Body of pancreas (tissue), 2 donors: ENCODE results near the genes KPNA7, BUD31, ZNF394, ZNF3 and COPS6.

- PRO-cap: no peak
- RAMPAGE, long total RNA, 2 experiments: no peak in any of the 2 experiments
Observed at GRCh38 chr7:99047316-99048183, 96.4 kb downstream of the SMURF1 start.

DNA sequence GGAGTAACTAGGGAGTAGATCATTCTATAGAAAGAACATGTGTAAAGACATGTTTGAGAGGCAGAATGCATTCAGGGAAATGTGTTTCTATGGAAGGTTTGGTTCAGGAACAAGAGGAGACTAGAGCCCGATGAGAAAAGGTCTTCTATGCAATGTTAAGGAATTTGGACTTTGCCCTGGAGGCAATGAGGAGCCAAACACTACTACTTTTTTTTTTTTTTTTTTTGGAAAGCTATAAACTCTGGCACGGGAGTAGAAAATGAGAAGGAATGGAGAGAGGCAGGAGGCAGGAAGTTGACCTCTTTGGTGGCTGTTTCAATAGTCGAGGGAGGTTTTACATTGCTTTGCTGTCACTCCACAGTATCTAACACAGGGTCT is 44.9 kb downstream of the SMURF1 start:
- PRO-cap: bidirectional peak, plus-strand start at position 262 of the sequence, minus-strand start at position 122 of the sequence
- RAMPAGE, long total RNA, 2 experiments: no peak in any of the 2 experiments

- PRO-cap: no peak
- RAMPAGE, long total RNA, 2 experiments: no peak in any of the 2 experiments
Observed at GRCh38 chr7:99109105-99110182, 34.5 kb downstream of the SMURF1 start.

DNA sequence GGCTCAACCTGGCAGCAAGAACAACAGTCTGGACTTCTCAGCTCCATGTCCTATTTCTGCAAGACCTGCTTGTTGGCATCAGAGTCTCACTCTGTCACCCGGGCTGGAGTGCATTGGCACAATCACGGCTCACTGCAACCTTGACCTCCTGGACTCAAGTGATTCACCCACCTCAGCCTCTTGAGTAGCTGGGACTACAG is at the start of gene KPNA7:
TSS of gene KPNA7 (minus strand) at position 96 of the 200 bp plus-strand sequence.
- PRO-cap: no peak
- RAMPAGE, long total RNA, 2 experiments: no peak in any of the 2 experiments

DNA sequence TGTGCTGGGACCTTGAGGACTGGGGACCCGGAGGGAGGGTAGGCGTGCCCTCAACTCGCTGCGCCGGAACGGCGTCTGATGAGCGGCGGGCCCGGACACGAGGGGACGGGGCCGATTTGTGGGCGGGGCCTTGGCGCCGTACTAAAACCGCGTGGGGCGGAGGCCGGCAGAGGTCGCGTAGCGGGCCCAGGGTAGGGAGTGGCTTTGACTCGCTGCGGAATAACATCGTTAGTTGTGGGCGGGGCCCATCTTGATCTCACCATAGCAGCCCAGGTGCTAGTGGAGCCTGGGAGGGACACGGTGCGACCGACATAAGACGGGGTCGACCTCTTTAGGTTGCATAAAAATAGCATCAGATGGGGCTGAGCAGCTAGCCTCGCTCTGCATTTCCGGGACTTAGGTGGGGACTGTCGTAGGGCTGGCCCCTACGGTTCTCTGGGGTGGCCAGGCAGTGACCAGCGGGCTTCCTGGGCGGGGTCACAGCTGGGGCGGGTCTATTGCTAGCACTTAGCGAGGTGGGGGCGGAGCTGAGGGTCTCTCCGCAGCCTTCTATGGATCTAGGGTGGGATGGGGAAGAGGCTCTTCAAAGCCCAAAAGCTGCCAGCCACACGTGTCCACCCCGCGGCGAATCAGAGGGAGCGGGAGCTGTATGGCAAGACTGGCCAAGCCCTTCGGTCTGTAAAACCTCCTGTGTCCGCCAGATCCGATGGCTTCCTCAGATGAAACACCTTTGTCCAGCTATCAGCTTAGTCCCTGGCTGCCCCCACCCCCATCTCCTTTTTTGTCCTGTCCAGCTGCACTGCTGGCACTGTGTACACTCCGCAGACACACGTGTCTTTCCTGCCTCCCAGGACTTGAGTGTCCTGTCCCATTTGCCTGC is 15.2 kb downstream of the PDAP1 start:
- PRO-cap: bidirectional peak, plus-strand start at position 169 of the sequence, minus-strand start at position 77 of the sequence; bidirectional peak, plus-strand start at position 460 of the sequence, minus-strand start at position 409 of the sequence
- RAMPAGE, long total RNA, 2 experiments: no peak in any of the 2 experiments

DNA sequence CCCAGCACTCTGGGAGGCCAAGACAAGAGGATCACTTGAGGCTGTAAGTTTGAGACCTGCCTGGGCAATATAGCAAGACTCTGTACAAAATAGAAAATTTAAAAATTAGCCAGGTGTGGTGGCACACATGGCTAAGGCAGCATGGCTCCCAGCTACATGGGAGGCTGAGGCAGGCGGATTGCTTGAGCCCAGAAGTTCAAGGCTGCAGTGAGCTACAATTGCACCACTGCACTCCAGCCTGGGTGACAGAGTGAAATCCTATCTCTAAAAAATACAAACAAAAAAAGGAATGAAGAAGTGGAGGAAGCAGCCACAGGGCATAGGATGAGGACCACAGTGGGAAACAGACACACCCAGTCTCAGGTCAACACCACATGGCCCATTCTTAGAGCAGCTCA is 10.0 kb downstream of the PDAP1 start:
- PRO-cap: no peak
- RAMPAGE, long total RNA, 2 experiments: no peak in any of the 2 experiments

- PRO-cap: bidirectional peak, plus-strand start at chr7:99408621, minus-strand start at chr7:99408594; bidirectional peak, plus-strand start at chr7:99408969, minus-strand start at chr7:99408859
- RAMPAGE, long total RNA, 2 experiments: start-site peak on the plus strand in 2 of 2 experiments, at chr7:99408614-99408995 at its widest, 32 to 441 reads per replicate; start-site peak on the minus strand in 2 of 2 experiments, at chr7:99408560-99408861 at its widest, 760 to 1,216 reads per replicate
Observed at GRCh38 chr7:99408511-99409305, at the start of gene BUD31. TSS of gene BUD31 (plus strand) at chr7:99408969.

DNA sequence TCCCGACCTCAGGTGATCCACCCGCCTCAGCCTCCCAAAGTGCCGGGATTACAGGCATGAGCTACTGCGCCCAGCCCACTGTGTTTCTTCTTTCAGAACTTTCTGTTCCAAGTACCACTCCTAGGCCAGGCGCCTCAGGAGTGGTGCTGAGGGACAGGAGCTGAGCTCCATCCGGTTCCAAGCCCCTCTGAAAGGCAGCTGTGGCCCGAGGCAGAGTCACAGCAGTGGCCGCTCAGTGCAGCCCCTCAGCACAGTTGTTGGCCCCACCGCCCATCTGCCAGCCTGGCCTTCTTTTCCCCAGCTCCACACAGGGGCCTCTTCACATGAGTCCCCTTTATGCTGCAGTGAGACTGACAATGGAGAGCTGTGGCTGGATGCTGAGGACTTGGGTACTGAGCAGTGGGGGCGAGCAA is 9.4 kb downstream of the BUD31 start:
- PRO-cap: no peak
- RAMPAGE, long total RNA, 2 experiments: no peak in any of the 2 experiments

DNA sequence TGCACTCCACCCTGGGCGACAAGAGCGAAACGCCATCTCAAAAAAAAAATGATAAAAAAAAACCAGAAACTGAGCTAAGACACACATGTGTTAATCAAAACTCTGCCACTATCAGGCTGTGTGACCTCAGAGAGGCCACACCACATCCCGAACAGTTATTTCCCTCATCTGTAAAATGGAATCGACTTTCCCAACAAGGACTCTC is 844 bp downstream of the ATP5MF start:
- PRO-cap: no peak
- RAMPAGE, long total RNA, 2 experiments: no peak in any of the 2 experiments

- PRO-cap: bidirectional peak, plus-strand start at chr7:99500384, minus-strand start at chr7:99500240
- RAMPAGE, long total RNA, 2 experiments: start-site peak on the minus strand in 1 of 2 experiments, at chr7:99500261-99500312 at its widest, 27 reads per replicate
Observed at GRCh38 chr7:99500203-99500504, at the start of gene ZNF394. TSS of gene ZNF394 (minus strand) at chr7:99500281.

GRCh38 chr7:99699848-99700350 is 20.1 kb upstream of the CYP3A5 start:
- PRO-cap: unidirectional peak, minus-strand start at chr7:99700134
- RAMPAGE, long total RNA, 2 experiments: no peak in any of the 2 experiments

GRCh38 chr7:99895377-99896102 is 18.7 kb upstream of the OR2AE1 start:
- PRO-cap: no peak
- RAMPAGE, long total RNA, 2 experiments: no peak in any of the 2 experiments

DNA sequence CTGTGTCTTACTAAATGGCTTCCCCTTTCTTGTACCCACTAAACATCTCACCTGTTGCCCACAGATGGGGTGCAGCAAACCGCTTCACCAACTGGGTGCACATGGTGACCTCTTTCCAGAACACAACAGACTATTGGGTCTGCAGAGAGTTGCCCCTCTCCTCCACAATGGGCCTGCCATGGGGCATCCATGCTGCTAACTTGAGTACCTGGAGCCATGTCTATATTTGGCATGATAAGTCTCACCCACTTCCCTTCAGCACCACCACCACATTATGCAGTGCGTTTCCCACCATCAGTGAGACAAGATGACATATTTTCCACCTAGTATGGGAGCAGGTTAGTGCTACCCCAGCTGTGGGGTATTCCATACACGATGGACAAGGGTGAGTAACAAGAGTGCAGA is 21.0 kb upstream of the OR2AE1 start:
- PRO-cap: no peak
- RAMPAGE, long total RNA, 2 experiments: start-site peak on the minus strand in 1 of 2 experiments, centred at position 94 of the sequence, 10 reads per replicate

DNA sequence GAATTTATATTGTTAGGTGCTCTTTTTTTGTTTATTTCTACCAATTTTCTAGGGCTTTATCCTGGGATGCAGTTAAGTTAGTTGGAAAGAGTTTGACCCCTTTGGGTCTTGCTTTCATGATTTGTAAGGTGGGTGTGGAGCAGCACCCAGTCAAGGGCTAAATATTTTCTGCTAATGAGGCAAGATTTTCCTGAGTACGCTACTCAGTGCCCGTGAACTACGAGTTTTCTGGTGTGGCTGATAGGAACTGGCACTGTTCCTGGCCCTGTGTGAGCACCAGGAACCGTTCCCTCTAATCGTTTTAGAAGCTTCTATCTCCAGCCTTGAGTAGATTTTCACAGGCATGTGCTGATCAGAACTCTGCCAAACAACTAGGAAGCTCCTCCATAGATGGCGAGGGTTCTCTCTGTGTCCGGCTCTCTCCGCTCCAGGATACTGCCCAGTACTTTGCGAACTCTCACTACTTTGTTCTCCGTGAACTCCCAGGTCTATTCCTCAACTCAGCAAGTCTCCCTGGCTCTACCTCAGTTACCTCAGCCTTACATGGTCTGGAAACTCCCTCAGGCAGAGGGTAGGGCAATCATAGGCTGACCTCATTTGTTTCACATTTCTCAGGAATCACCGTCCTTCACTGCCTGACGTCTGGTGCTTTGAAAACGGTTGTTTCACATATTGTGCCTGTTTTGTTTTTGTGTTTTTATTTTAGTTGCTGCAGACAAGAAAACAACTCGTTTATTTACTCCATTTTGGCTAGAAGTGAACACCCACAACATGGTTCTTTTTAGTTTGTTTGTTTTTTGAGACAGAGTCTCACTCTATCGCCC is 17.7 kb downstream of the TRIM4 start:
- PRO-cap: no peak
- RAMPAGE, long total RNA, 2 experiments: start-site peak on the minus strand in 1 of 2 experiments, centred at position 258 of the sequence, 7 reads per replicate

GRCh38 chr7:99943533-99944788 is 14.5 kb upstream of the GJC3 start:
- PRO-cap: no peak
- RAMPAGE, long total RNA, 2 experiments: no peak in any of the 2 experiments

DNA sequence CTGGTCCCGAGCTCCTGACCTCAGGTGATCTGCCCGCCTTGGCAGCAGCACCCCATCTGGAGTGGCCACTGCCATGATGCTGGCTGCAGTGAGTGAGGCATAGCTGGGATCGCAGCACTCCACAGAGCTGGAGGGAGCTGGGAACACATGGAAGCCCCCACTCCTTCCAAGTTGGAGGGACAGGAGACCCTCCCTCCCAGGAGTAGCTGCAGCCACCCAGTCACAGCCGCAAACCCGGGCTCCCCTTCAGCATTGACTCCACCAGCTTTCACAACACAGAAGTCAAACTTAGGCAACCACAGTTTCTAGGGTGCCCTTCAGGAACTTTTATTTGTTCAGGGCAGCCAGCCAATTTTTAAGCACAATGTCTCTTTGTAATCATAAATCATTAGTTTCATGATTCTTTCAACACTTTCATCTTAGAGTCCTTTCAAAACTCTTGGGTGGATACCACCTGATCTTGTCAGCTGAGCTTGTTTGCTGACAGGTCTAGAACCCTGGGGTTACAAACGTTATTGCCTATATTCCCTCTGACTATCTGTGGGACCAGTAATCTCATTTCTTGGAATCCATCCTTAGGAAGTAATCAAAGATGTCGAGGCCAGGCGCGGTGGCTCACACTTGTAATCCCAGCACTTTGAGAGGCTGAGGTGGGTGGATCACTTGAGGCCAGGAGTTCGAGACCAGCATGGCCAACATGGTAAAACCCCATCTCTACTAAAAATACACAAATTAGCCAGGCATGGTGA is 2.7 kb upstream of the ZKSCAN1 start:
- PRO-cap: no peak
- RAMPAGE, long total RNA, 2 experiments: no peak in any of the 2 experiments

DNA sequence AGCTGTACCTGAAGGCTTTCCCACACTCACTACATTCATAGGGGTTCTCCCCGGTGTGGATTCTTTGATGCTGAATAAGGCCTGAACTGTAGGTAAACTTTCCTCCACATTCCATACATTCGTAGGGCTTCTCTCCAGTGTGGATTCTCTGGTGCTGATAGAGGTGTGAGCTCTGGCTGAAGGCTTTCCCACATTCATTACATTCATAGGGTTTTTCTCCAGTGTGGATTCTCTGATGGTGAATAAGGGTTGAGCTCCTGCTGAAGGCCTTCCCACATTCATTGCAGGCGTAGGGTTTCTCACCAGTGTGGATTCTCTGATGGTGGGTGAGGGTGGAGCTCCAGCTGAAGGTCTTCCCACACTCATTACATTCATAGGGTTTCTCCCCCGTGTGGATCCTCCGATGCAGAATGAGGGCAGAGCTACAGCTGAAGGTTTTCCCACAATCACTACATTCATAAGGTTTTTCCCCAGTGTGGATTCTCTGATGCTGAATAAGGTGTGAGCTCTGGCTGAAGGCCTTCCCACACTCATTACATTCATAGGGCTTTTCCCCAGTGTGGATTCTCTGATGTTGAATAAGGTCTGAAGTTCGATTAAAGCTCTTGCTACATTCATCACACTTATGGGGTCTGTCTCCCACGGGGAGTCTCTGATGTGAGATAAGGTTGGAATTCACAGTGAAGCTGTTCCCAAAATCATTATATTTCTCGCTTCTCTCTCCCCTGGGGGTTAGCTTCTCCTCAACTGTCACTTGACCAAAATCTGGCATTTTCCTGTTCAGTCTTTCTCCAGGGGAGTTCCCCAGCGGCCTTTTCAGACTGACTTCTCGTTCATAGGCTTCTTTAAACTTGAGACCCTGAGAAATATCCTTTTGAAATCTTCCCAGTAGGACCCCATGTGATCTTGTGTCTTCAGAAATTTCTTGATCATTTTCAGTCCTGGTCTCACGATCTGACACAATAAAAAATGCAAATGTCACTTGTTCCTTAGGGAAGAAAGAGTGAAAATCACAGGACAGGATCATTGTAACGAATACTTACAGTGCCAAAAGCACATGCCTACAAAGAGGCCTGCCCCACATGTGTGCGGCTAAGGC is 9.9 kb downstream of the ZNF3 start:
- PRO-cap: no peak
- RAMPAGE, long total RNA, 2 experiments: no peak in any of the 2 experiments

DNA sequence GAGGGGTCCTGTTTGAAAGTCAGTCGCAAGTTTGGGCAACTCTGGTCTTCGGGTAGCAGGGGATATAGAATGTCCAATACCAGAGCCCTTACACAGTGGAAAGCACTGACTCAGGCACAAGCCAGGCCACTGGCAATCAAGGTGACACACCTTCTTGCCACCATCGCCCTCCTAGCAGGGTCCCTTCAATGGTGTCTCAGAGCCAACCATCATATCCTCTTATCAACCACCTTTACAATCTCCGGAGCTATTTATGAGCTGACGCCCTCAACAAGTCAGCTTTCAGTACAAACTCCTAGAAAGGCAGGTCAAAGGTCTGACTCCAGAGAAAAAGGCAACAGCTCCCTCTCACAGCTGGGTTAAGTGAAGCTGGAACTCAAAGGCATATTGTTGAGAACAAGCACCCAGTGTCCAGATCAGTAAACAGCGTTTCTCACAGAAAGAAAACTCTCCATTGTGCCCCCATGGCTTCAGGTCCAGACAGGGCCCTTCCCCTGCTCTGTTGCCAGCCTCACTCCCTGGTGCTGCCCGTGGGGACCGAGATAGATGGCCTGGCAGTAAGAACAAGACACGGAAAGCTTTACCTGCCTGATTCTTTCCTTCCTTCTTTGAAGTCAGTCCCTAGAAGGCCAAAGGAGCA is 2.5 kb downstream of the ZNF3 start:
- PRO-cap: no peak
- RAMPAGE, long total RNA, 2 experiments: no peak in any of the 2 experiments

- PRO-cap: bidirectional peak, plus-strand start at chr7:100081954, minus-strand start at chr7:100081718
- RAMPAGE, long total RNA, 2 experiments: start-site peak on the minus strand in 1 of 2 experiments, at chr7:100081694-100081764 at its widest, 66 reads per replicate
Observed at GRCh38 chr7:100081567-100082289, at the start of gene ZNF3. TSS of gene ZNF3 (minus strand) at chr7:100081723.

- PRO-cap: bidirectional peak, plus-strand start at chr7:100088978, minus-strand start at chr7:100088866
- RAMPAGE, long total RNA, 2 experiments: start-site peak on the plus strand in 2 of 2 experiments, at chr7:100088969-100088988 at its widest, 154 to 246 reads per replicate
Observed at GRCh38 chr7:100088803-100089471, at the start of gene COPS6. TSS of gene COPS6 (plus strand) at chr7:100088969.